ENCODE results near the genes OR2J2, OR14J1 and UBD.

DNA sequence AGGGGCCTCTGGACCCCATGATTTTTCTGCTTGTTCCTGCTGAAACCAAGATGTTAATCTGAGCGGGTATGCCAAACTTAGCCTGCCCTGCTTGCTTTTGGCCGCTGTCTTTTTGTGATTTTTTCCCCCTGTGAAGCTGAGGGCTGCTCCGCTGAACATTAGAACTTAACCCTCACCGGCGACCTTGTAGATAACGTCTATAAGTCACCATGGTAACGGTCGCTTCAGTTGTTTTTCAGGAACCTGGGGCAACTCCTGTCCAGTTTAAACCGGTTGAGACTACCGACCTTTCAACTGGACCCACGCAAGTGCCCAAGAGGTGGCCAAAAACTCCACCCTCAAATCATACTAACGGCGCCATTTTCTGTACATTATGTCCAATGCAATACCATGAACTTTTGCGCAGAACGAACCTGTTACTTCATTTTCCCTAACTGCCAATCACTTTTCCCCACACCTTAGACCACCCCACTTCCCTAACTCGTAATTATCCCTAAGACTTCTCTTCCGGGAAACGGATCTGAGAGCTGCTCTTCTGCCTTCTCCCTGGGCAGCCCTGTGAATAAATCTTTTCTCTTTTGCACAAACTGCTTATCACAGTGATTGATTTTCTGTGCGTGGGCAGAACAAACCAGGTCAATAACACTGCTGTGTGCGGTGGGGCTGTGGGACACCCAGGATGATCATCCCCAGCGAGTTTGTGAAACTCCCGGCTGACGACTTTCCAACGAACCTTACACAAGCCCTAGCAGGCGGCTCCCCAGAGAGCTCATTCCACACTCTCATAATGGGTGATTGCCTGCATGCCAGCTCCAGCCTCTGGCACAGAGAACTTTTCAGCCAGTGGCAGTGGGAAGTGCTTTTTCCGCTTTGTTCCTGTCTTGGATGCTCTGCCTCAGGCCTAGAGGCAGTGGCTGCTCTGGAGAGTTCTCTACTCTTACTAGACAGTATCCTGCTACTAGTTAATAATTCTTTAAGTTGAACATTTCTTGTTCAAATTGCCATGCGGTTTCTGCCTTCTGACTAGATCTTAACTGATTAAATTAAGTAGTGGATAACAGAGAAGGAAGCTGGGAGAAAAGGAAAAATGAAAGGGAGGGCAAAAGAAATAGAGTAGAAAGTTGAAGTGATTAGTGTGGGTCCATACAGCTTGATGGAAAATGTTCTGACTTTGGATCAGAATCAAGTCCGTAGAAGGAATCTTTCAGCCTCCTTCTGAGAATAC is 28.6 kb downstream of the GPX5 start:
- RRBS, result 4% methylated on average over 4 of the region's 28 CpGs

- RRBS, result no CpG with 5 or more reads among the region's 2 CpGs
Measured at GRCh38 chr6:28555146-28555581, 29.5 kb downstream of the GPX5 start.

DNA sequence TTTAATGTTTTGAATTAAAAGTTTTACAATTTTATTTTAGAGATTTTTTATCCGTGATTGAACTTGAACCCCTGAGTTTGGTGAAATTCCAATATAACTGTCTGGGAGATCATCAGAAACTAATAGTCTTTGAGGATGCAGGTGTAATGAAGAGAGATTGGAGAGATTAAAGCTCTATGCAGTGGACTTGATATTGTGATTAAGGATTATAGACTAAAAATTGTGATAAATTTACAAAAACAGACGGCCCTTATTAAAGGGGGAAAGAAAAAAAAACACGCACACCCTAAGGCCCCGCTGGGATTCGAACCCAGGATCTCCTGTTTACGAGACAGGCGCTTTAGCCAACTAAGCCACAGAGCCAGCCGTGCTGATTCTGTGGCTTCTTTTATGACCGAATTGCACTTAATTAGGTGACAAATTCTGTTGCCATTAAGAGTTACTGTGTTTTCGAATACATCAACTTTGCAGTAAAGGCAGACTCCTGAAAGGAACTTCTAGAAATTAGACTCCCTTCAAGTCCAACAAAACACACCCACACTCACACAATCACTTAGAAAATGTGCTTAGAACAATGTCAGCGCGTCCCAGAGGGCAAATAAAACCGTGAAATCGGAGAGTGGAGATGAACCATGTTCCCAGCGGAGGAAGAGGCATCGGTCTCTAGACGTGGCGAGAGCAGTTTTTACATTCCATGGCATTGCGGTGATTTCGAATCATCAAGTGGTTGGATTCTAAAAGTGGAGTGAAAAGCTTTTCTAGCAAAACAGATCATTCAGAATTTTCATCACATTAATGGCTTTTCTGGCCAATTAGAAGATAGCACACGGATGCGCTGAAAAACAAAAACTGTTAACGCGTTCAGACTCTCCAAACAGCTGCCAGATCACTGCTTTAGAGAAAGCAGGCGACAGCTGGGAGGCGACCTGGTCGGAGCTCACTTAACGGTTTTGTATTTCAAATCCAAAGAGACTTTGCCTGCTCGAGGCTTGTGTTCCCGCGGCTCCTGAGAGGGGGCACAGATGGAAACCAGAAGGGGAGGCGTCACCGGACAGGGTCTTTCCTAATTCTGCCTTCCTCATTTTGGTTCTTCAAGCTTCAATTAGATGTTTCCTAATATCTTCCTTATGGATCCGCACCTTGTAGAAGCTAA is 61.2 kb upstream of the SCAND3 start:
- RRBS, result no CpG with 5 or more reads among the region's 34 CpGs

DNA sequence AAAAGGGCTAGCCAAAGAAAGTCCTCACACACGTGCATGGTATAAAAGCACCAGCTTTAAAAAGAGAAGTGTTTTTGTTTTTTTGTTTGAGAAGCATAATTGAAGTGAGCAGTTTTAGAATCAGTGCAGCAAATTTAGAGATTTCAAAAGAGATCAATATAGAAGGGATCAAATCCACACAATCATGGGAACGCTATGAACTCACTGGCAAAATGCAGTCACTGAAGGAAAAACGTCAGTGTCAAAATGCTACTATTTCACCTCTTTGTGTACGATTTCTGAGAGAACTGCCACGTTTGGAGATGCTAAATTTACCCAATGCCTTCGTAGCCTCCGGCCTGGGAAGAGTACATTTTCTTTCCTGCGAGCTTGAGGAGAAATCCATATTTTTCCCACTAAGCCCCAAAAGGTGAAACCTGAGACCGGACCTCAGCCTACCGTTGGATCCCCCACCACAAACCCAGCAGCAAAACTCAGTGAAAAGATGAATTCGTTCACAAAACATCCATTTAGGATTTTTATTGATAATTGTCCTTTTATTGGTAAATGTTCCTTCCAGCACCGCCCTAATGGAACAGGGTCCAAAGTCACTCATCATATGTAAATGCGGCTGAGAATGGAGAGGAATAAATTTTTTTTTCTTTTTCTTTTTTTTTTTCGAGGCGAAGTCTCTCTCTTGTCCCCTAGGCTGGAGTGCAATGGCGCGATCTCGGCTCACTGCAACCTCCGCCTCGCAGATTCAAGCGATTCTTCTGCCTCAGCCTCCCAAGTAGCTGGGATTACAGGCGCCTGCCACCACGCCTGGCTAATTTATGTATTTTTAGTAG is 70.3 kb upstream of the SCAND3 start:
- RRBS, result 5% methylated on average over 3 of the region's 23 CpGs

DNA sequence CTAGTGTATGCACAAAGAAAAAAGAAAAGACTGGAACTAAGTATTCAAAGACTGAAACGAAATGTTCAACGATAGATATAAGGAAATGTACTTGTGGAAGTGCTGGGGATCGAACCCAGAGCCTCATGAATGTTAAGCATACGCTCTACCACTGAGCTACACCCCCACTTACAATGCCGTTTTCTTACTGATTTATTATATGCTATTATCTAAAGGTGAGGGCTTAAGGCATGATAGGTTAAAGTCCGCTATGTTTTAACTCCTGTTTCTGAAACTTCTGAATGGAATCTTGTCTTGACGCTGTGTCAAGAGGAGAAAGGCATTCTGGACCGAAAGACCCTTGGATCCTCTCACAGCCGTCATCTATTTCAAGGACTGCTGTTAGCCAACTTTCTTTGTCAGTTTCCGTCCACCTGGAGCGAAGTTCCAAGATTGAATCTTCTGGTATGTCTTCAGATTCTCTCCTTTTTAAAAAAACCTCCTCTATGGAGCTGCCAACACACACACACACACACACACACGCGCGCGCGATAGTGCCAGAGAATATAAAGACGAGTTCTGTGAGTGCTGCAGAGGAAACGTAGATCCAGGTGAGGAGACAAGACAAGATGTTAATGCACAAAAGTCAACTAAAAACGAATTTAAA is 148.4 kb upstream of the SCAND3 start:
- RRBS, result no CpG with 5 or more reads among the region's 19 CpGs

DNA sequence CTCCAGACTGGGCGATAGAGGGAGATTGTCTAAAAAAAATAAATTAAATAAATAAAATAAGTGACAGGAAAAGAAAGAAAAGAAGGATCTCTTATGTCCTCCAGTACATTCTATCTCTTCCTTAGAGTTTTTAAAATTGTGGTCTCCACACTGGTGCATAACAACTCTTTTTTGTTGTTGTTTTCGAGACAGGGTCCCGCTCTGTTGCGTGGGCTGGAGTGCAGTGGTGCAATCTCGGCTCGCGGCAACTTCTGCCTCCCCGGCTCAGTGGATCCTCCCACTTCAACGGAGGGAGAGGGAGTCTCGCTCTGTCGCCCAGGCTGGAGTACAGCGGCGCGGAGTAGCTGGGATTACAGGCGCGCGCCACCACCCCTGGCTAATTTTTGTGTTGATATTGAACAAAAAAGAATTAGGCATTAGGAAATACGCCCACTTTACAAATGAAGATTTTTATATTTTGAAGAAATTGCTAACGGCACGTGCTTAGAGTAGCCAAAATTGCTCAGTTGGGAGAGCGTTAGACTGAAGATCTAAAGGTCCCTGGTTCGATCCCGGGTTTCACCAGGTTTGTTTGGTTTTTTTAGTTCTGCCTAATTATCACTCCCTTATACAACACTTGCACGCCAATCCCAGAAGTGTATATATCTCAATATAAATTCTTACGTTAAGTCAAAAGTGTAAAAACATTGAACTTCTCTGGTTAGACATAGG is 159.7 kb downstream of the TRIM27 start:
- RRBS, result no CpG with 5 or more reads among the region's 25 CpGs

- RRBS, result no CpG with 5 or more reads among the region's 9 CpGs
Measured at GRCh38 chr6:28823171-28823567, 100.6 kb downstream of the TRIM27 start.

- RRBS, result no CpG with 5 or more reads among the region's 2 CpGs
Measured at GRCh38 chr6:28910670-28911418, 12.9 kb downstream of the TRIM27 start.

DNA sequence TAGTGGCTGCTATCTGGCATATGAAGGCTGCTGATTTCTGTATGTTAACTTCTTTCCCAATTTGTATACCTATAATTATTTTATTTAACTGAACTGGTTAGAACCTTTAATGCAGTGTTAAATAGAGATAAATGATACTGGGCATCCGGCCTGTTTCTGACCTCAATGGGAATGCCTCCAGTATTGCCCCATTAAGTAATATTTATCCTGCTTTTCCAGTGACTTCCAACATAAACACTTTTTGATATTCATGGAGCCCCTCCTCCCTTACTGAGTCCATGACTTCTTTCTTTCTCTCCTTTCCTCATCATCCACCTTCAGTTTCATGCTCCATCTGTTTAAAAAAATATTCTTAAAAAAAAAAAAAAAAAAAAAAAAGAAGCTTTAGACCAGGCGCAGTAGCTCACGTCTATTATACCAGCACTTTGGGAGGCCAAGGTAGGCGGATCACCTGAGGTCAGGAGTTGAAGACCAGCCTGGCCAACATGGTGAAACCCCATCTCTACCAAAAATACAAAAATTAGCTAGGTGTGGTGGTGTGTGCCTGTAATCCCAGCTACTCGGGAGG is 8.8 kb downstream of the TRIM27 start:
- RRBS, result no CpG with 5 or more reads among the region's 5 CpGs

DNA sequence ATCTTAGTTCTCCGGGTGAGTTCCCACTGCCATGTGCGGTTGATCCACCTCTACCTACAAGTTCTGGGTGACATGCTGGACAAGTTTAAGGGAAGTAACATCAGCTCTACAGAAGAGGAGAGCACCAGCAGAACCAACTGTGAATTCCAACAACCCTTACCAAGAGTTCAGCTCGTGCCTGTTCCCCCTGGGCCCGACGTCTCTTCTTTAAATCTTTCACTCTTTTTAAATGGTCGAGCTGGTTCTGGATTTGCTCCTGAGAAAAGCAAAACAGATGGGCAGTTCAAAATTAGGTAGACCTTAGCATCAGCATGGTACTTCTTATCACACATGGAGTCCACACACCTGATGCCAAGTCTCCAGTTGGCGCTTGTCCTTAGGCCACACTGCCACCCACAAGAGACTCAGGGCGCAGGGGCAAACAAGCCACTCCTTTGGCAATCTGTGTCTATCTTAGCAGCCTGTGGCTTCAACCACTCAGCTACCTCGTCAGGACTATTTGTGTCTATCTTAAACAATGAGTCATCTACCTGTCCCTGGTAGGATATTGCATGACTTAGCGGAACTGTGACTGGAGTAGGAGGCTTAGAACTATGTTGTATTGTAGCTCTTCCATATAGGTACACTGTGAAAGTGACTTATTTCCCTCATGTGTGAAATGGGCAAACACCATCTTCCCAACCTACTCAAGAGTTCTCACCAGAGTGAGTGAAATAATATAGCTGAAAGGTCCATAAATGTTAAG is 1.9 kb downstream of the TRIM27 start:
- RRBS, result no CpG with 5 or more reads among the region's 10 CpGs

DNA sequence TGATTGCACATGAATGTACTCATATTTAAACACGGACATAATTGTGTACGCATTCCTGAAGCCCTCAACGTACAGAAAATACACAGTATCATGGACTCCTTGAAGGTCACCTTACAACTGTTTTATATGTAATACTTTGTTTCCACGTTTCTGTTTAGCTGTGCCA is 1.4 kb downstream of the TRIM27 start:
- RRBS, result no CpG with 5 or more reads among the region's 4 CpGs

DNA sequence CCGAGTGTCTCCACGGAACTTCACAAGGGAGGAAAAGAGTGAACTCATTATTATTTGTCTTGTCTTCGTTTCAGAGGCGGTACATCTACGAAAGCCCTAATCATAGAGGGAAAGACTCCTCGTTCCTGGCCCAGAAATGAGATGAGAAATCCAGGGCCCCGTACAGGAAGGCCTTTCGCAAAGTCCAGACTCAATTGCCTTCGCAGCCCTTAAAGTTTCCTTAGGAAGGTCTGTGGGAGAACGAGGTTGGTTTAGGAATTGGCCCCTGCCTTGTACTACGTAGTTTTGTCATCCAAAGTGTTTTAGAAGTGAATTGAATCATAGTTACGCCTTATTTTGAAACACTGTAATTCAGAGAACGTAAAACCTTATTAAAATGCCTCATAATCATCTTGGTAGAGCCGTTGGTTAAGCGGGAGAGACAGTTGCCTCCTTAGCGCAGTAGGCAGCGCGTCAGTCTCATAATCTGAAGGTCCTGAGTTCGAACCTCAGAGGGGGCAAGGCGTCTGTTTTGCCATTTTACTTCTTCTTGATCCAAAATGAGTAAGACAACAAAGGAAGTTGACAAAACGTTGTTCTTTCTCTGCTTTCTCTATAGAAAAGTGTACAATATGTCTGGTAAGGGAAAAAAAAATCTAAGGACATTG is 20.5 kb upstream of the TRIM27 start:
- RRBS, result no CpG with 5 or more reads among the region's 21 CpGs

DNA sequence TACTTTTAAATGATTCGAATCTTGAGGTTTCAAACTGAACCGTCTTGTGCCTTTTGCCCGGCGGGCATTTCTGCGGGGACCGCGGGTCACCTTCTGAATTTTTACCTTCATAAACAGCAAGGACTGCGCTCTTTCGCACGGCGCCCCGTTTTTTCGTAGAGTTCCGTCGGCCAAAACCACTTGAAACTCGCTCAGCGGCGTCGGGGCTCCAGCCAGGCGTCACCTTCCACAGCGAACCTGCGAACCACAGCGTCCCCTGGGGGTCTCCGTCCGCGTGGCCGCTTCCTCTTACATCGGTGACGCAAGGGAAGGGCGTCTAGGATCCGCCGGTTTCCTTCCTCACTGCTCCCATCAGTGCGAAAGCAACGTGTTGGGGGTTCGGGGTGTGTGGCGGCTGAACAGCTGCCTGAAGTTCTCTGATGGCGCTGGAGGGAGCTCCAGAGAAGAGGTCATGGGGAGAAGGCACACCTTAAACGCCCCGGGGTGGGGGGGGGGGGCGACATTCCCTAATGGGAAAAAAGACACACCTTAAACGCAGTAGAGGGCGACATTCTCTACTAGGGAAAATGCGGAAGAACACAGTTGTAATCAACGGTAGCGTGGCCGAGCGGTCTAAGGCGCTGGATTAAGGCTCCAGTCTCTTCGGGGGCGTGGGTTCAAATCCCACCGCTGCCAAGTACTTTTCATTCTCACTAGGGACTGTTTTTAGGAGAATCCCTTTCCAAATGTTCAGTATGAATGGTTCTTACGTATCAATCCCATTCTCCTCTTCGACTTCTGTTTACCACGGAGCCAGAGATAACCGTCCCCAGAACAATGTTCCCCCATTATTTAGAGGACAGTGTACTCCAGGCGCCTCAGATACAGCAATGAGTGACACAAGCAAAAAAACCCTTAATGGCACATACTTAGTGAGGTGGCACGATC is 16.4 kb downstream of the ZNF311 start:
- RRBS, result no CpG with 5 or more reads among the region's 57 CpGs

DNA sequence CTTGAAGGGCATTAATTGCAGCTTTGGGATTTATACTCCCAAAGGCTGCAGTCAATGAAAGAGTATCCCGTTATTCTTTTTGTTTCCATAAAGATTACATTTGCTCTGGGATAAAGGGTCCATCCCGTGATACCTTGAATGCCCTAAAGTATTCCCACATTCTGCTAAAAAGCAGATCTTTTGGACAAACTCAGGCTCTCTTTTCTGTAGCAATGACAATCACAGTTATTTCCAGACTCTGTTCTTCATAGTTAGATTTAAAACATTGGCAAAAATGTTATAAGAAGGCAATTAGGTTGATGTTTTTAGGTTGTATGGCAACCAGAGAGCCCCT is at the start of gene OR2J2:
TSS of gene OR2J2 (plus strand) at position 207 of the 334 bp plus-strand sequence.
- RRBS, result no CpG with 5 or more reads among the region's 2 CpGs

DNA sequence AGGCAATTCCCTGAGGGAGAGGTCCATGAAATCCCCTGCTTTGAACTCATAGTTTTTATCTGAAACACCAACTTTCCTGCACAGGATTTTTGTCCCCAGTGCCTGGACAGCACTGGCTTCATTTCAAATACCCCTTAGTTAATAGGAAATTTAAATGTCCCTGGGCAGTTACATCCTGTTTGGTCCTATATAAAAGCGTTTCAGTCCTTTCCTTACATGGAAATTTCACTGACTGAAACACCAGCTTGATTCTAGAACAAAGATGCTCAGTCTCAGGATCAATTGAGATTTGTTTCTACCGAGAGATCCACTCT is at the start of gene OR14J1:
TSS of gene OR14J1 (plus strand) at position 229 of the 314 bp plus-strand sequence.
- RRBS, result no CpG with 5 or more reads among the region's 2 CpGs

GRCh38 chr6:29559463-29560217 is at the start of gene UBD:
UBD (minus strand) TSS chr6:29559732.
- RRBS, result no CpG with 5 or more reads among the region's 5 CpGs

DNA sequence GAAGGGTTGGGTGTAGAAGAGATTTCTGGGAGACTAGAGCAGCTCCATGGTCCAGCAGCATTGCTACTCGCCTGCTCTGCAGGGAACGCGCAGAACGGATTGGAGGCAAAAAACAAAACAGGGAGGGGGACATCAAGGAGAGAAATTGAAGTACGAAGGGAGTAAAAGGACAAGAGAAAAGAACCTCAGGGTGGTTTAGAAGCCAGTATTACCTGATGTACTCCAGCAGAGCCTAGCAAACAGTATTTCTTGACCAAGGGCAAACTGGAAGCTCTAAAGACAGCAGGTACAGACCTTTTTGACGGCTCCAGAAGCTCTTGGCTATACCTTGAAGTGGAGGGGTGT is 615 bp upstream of the GABBR1 start:
- RRBS, result no CpG with 5 or more reads among the region's 6 CpGs

DNA sequence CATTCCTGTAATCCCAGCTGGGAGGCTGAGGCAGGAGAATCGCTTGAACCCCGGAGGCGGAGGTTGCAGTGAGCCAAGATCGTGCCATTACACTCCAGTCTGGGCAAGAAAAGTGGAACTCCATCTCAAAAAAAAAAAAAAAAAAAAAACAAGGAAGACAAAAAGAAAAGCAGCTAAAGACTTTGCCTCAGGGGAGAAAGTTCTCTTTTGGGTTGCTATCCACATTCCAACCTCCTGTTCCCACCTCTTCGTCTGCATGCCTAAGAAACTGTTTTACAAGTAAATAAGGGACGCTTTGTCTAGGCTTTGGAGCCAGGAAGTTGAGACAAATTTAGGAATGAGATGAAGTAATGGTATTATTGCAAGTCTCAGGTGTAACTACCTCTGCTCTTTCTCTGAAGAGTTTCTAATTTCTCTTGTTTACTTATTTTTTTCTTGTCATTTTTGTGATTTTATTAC is 4.8 kb downstream of the MOG start:
- RRBS, result no CpG with 5 or more reads among the region's 6 CpGs

- RRBS, result no CpG with 5 or more reads among the region's 12 CpGs
Measured at GRCh38 chr6:29673172-29673609, 7.8 kb downstream of the ZFP57 start.

- RRBS, result 14% methylated on average over 4 of the region's 23 CpGs
Measured at GRCh38 chr6:29755438-29756044, 32.3 kb downstream of the HLA-F start.